Cardiac fibroblast (primary cell): ENCODE measurements around the gene BRD3.

DNA sequence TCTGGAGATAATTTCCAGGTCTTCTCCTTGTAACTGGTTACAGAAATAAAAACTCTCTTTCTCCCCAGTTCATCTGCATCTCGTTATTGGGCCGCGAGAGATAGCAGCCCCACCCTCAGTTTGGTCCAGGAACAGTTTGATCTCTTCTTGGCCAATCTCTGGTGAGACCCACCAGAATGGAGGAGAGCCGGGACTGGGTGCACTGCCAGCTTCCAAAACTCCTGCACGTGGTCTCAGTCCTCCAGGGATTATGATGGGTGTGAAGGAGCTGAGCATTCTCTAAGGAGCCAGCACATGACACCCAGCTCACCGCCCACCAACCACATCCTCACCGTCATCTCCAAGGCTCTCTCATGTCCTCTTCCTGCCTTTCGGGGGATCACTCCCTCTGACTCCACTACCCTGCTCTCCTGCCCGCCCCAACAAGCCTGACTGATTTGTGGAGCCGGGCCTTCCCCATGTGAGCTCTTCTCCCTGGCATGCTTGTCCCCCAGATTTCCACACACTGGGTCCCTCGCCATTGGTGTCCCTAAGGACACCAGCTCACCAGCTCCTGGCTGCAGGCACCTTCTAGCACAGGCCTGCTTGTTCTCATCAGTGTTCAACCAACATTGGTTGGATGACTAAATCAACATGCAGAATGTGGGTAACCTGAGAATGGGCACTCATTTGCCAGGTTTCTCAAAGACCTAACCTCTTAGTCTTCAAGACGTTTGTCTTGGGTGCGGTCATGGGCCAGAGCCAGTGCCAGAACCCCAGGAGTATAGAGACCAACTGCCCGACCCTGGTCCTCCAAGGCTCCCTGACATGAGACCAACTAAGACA, 62.9 kb downstream of the SURF6 start:
- RRBS, result no CpG with 5 or more reads among the region's 14 CpGs

DNA sequence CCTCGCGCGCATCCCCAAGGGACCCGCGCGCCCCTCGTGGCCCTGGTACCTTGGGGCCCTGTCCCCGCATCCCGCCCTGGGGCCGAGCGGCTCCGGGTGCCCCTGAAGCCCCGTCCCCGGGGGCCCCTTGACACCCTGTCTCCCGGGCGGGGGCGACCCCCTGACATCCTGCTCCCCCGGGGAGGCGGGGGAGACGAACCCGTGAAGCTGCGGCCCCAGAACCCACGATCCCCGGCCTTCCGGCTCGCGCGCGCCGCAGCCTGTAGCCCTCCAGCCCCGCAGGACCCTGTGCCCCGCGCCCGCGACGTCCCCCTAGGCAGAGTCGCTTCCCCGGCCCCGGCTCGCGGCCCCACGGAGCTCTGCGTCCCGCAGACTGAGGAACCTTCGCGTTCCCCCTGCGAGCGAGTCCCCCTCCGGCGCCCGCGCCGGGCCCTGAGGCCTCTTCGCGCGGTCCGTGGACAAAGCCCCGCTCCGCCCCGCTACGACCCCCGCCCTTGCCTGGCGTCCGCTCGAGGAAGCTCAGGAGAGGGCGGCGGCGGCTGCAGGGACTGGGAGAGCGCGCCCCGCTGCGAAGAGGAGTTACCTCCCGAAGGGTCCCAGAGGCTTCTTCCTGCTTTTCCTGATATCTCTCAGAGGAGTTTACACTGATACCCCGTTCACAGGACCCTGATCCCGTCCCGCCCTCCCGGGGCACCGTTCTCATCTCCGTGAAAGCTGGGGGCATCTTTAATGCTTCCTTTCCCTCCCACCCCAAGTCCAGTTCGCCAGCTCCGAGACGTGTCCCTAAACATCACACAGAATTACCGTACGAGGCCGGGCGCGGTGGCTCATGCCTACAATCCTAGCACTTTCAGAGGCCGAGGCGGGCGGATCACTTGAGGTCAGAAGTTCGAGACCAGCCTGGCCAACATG, 60.4 kb downstream of the SURF6 start:
- RRBS, result 2% methylated on average over 22 of the region's 91 CpGs

DNA sequence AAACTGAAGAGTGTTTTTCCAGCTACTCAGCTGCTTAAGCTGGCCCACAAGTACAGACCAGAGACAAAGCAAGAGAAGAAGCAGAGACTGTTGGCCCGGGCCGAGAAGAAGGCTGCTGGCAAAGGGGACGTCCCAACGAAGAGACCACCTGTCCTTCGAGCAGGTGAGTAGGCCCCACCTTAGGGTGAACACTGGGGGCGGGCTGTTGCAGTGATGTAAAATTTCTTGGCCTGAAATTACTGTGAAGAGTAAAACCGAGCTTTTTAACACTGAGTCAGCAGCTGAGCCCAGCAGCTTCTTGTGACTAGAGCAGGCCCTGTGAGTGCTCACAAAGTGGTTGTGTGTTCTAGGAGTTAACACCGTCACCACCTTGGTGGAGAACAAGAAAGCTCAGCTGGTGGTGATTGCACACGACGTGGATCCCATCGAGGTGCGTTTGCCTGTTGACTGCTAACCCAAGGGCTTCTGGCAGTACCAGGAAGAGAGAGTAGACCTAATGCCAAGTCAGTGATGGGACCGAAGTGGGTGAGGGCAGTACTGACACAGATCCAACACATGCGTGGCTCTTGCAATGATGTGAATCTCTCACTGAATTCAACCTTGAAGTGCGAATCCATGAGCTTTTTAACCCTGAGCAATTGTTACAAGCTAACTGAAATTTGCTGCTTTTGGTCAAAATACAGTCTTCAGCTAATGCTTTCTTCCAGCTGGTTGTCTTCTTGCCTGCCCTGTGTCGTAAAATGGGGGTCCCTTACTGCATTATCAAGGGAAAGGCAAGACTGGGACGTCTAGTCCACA, 2.1 kb downstream of the RPL7A start:
- RRBS, result no CpG with 5 or more reads among the region's 17 CpGs

GRCh38 chr9:133372863-133373387, 2.9 kb downstream of the SURF4 start:
- RRBS, result no CpG with 5 or more reads among the region's 12 CpGs

DNA sequence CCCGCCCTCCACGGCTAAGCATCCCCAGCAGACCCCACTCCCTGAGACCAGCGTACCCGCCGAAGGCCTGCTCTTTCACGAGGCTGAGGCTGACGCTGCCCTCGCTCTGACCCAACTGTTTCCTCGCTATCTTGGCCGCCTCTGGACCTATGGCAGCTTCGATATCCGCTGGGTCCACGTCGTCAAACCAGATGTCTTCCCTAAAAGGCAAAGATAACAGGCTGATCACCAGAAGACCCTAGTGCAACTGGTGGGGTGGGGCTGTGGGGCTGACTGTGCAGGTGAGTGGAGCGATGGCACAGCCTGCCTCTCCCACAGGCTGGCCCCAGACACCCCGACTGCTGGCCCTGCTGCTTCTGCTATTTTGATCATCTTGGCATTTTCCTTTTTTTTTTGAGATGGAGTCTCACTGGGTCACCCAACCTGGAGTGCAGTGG, 5.1 kb downstream of the REXO4 start:
- RRBS, result no CpG with 5 or more reads among the region's 16 CpGs

DNA sequence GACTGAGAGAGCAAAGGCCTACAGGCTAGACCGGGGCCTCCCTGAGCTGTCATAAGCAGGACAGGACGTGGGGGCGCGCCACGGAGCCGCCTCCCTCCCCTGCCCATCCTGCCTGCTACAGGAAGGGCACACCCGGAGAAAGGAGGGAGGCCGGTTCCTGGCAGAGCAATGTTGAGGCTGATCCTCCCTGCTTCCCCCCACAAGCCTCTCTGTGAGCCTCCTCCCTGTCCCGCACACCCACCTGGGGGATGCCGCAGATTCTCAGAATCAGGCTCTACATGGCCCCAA, 9.0 kb upstream of the SLC2A6 start:
- RRBS, result no CpG with 5 or more reads among the region's 10 CpGs

DNA sequence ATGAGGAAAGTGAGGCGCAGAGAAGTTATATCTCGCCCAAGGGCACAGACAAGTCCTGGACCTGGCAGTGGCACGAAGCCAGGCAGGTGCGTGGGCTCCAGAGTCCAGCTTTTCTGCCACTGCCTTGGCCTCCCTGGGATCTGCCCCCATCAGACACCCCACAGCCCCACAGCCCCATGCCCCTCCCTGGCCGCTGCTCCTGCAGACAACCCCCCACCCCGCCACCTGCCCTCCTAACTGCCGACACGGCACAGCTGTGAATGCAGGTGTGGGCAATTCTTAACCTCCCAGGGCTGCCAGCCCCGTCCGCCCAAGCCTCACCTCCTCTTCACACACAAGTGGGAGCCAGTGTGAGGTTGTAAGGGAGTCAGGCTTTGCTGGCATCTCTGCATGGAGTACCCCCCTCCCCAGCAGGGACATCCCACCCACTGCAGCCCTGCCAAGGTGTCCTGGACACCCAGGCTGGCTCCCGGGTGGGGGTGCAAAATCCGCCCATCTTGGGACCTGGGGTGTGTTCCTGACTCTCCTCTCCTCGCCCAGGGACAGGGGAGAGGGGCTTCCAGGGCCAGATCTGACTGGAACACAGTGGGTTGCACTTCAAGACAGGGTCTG, 34.6 kb downstream of the SARDH start:
- RRBS, result no CpG with 5 or more reads among the region's 13 CpGs

DNA sequence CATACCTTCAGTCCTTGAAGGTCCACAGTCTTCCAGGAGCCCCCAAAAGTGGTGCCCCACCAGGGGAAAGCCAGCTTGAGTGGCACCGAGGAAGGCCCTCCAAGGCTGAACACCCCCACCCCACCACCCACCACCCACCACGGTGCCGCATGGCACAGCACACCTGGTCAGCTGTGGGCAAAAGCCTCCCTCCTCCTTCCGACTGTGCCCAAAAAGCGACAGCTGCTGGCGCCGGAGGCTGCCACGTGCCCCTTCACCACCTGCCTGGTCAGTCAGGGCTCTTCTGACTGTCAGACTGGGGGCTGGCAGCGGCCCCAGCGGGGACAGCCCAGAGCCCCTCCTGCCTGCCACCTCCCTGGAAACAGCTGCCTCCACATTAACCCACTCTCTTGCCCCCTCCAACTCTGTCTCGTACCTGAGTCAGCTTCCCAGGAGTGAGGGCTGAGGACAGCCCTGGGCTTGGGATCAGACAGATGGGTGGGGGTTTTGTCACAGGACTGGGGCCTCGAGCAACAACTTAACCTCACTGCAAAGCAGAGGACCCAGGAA, 648 bp downstream of the SARDH start:
- RRBS, result no CpG with 5 or more reads among the region's 12 CpGs

DNA sequence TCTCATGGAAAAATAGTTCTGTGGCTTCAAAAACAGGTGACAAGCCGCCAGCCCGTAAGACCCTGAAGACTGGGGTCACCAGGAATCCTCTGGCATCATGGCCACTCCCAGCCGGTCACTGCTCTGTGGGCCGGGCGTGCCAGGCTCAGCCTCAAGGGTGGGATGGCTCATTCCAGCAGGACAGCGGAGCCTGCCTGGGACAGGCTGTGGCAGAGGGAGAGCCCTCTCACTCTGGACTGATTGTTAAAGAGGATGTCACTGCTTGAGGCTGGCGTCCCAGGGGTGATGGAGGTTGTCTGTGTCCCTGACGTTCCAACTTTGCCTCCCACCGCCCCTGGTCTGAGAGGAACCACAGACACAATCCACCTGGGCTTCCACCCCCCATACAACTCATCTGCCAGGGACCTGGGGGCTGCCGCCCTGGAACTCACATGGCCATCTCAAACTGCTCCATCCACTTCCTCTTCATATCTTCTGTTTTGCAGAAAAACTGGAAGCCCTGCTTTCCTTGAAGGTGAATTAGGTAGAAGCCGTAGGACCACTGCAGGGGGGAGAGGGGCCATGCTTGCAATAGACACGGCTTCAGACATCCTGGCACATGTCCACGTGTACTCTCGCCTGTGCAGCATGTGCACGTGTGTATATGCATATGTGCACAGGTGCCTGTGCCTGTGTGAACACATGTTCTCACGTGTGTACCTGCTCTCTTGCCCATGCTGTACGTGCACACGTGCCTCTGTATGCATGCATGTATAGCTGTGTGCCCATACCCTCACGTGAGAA, 47.4 kb upstream of the SARDH start:
- RRBS, result no CpG with 5 or more reads among the region's 19 CpGs

DNA sequence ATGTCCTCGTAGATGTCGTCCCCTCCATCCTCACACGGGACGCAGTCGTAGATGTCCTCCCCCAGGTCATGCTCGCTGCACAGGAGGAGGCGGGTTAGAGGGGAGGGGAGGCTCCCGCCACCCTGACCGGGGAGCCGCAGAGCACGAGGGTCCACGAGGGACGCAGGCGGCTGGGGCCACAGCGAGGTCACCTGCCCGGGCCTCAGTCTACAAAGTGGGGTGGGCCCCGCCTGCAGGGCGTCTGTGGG, 73.9 kb upstream of the SARDH start:
- RRBS, result 93% methylated on average over 8 of the region's 18 CpGs

DNA sequence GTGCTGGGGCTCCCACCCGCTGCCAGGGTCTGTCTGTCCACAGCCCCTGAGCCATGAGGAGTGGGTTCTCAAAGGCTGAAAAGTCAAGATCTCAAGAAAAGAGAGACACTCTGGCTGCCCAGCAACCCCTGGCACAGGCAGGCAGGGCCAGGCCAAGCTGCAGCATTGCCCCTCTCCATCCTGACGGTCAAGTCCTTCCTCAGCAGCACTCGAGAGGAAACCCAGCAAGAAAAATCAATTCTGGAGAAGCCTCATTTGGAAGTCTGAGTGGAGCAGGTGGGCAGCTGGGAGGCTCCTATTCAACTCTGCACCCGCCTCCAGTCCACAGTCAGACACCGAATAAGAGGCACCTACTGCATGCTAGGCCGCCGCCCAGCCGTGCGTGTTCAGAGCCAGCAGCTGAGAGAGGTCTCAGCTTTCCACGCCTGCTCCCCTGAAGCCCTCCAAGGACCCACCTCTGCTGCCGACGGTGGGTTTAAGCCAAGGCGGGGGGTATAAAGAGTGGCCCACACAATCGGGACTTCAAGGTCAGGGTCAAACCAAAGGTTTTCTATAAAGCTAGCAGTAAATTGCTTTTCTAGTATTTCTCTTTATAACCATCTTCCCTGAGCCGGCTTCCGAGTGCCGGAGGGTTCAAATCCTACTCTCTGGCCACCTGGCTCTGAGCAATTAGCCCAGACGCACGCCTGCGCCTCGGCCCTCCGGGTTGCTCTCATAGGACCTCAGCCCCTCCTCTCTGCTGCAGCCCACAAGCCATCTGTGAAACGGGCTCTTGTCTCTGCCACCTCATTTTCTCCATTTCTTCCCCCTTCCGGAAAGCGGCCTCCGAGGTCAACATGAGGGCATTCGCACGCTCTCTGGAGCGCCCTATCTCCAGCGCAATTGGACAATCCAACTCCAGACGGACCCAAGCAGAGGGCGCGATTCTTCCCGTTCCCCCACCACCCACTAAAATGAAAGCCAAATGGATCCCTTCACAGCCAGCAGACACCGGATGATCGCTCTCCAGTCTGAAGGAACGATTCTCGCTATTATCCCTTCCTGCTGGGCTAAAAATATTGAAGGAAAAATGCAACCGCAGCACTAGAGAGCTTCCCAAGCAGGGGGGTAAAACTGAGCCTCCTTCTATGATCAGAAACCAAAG, 41.7 kb downstream of the VAV2 start:
- RRBS, result 21% methylated on average over 6 of the region's 39 CpGs

DNA sequence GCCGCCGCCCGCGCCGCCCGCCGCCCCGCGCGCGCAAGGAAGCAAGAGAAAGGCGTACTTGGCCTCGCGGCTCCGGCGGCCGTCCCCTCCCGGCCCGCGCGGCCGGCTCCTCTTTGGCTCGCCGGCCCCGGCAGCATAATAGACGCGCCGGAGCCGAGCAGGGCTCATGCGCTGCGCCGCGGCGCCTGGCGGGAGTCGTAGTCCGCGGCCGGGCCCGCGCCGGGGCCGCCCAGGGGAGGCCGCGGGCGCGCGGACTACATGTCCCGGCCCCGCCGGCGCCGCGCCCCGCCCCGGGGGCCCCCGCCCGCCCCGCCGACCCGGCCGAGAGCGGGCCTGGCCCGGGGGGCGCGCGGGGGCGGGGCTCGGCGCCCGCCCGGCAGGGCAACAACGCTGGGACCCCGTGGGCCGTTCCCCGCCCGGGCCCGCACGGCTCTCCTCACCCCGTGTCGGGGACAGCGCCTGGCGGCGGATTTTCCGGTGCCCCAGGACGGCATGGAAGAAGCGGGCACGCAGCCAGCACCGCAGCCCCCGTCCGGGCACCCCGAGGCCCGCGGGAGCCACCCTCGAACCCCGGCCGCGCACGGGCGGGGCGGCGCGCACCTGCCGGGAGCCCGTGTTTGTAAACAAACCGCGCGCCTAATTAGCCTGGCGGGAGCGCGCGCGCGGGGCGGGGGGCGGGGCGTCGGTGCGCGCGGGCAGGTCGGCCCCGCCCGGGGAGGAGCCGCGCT, at the start of gene BRD3:
TSS of gene BRD3 (minus strand) at position 140 of the 728 bp plus-strand sequence.
- RRBS, result 1% methylated on average over 66 of the region's 126 CpGs

DNA sequence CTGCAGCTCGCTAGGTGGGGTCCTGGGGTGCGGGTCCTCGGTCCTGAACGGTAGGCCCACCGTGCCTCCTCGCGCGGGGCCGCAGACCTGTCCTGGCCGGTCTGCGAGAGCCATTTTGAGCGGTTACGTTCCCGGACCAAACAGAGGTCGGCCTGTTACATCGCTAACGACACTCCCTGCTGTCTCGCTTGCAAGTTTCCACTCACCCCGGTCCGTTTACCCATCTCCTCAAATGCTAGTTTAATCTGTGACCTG, 707 bp downstream of the WDR5 start:
- RRBS, result 2% methylated on average over 6 of the region's 20 CpGs

DNA sequence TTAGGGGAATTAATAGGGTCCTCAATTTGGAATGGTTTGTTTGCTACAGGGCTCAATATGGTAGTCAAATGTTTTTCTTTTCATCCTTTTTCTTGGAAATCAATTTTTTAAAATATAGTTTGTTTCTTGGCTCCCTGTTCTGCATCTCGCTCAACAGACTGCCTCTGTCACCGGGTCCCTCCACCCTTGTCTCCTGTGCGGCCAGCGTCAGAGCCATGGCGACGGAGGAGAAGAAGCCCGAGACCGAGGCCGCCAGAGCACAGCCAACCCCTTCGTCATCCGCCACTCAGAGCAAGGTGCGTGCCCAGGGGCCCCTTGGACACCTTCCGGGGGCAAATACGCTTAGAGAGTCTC, 3.8 kb downstream of the WDR5 start:
- RRBS, result no CpG with 5 or more reads among the region's 14 CpGs

DNA sequence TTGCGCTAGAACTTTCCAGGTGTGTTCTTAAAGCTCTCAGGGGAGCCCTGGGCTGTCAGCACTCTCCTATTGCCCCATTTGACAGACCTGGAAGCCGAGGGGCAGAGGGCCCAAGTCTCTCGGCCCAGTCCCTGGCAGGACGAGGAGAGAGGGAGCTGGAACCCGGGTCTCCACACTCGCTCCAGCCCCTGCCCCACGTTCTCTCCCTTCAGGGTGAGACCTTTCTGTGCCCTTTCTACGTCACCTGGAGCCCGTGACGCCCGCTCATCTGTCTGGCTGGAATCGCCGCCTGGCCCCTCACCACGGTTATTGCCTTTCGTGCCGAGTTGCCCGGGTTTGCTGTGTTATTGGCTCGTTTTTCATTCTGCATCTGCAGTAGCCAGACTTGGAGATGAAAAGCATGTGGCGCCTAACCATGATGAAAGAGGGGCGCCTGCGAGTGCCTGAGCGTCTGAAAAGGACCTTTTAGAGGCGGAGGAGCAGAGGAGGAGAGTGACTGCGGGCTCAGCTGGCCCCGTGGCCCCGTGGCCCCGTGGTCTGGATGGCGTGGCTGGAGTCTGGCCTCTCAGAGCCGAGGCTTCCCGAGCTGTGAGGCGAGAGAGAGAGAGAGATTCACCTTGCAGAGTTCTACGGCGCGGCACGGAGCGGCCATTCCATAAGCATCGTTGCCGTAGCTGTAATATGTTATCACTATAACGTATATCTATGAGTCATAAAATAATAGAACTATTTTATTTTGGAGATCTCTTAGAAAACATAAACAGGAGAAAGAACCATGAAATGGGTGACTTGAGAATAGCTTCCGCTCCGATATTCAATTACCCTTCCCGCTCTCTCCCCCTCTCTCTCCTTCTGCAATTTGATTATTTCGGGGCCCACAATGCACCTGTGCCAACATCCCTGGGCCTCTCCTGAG, 83.7 kb downstream of the WDR5 start:
- RRBS, result no CpG with 5 or more reads among the region's 43 CpGs

GRCh38 chr9:134245212-134245552, 81.1 kb upstream of the RXRA start:
- RRBS, result no CpG with 5 or more reads among the region's 11 CpGs

DNA sequence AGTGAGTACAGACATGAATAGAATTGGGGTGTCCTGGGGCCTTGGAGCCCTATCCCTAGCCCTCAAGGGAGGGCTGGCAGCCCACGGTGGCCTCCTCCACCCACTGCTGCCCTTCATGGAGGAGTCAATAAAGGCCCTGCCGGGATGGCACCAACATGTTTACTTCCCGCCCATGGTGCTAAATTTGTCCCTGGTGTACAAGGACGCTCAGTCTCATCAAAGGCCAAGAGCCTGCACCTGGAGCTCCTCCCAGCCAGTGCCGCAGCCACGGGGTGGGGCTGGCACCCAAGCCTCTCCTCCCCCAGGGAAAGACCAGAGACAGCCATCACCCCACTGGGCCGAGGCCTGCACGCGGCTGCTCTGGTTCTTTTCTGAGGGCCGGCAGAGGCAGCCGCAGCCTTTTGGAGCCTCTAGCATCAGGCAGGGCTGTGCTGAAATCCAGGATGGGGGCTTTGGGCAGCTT, 34.8 kb upstream of the RXRA start:
- RRBS, result no CpG with 5 or more reads among the region's 11 CpGs

DNA sequence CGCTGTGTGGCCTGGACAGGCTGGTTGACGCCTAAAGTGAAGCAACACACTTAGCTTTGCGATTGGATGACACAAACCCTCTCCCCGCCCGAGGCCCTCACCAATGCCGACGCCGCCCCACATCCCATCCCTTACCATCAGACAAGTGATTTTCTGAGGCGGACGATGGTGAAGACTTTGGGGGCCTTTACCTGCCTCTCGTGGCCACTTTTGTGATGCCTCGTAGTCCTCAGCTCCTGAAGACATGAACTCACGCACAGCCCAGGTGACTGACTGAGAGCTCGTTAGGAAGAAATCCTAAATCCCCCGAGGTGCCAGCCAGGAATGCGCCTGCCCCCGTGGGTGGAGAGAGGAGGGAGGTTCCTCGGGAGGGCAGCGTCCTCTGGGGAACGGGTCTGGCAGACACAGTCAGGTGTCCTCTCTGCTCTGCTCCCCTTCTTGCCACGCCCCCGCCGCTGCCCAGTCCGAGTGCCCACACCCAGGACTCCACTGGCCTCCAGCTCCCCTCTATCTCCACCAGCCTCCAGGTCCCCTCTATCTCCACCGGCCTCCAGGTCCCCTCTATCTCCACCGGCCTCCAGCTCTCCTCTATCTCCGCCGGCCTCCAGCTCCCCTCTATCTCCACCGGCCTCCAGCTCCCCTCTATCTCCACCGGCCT, 30.9 kb upstream of the RXRA start:
- RRBS, result no CpG with 5 or more reads among the region's 30 CpGs

DNA sequence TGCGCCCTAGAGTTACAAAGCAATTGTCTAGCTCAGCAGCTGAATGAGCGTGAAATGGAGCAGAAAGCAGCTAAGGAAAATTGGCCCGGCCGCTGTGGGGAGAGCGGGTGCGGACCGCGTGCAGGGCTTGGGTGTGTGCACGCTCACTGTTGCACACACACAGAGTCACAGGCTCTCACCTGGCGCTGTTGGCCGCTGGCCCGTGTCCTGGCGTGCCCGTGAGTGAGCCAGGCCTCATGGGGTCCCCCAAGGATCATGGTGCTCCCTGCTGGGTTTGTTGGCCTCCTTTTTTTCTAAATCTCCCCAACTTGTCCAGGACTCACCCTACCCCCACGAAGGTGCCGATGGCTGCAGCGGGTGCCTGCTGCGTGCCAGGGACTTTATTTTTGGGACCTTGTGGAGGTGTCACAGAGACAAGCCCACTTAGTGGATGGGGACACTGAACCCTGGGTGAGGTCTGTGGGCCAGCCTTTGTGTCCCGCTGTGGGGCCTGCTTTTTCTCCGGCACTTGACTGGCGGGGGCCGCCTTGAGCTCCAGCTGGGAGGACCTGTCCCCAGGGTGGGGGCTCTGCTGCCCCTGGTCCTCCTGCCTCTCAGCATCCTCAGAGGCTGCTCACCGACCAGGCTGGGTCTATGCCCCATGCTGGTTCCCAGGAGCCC, 5.2 kb downstream of the RXRA start:
- RRBS, result no CpG with 5 or more reads among the region's 23 CpGs

- RRBS, result 100% methylated on average over 1 of the region's 20 CpGs
Measured at GRCh38 chr9:134341315-134342219, 15.3 kb downstream of the RXRA start.